Hepatocyte (in vitro differentiated cells and primary cell): ENCODE data around the genes PLCH1 and SLC33A1.

DNA sequence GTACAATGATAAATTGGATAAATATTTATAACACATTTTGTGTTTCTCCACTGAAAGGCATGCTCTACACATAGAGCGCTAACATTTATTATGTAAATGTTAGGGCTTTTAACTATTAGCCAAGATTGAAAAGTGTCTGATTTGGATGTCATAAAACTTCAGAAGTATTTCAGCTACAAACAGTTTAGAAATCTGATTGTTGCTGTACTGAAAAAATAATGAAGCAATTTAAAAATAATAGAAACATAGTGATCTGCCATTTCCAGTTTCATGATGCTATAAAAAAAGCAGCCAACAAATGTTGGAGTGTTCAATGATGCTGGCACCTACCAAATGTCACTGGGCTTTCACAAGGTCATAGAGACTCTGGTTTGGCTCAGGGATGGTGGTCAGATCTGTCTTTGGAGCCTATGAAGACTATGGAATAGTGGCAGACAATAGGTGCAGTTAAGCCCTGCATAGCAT, 137.0 kb downstream of the MBNL1 start:
- RAMPAGE, long total RNA, result no peak
- RRBS, result no CpG with 5 or more reads among the region's 1 CpG

DNA sequence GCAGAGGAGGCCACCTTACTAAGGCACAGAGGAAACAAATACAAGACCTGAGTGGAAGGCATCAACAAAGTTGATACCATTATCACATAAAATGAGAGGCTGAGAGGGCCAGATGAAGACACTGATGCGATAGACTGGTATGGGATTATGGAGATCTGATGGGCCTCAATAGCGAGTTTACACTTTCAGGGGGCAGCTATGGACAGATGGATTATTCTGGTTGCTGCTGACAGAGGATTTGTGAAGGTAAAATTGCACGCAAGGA, 203.8 kb downstream of the MBNL1 start:
- RAMPAGE, long total RNA, result no peak
- RRBS, result no CpG with 5 or more reads among the region's 3 CpGs

- RAMPAGE, long total RNA, result no peak
- RRBS, result no CpG with 5 or more reads among the region's 2 CpGs
Observed at GRCh38 chr3:152595959-152596471, 238.9 kb upstream of the P2RY1 start.

DNA sequence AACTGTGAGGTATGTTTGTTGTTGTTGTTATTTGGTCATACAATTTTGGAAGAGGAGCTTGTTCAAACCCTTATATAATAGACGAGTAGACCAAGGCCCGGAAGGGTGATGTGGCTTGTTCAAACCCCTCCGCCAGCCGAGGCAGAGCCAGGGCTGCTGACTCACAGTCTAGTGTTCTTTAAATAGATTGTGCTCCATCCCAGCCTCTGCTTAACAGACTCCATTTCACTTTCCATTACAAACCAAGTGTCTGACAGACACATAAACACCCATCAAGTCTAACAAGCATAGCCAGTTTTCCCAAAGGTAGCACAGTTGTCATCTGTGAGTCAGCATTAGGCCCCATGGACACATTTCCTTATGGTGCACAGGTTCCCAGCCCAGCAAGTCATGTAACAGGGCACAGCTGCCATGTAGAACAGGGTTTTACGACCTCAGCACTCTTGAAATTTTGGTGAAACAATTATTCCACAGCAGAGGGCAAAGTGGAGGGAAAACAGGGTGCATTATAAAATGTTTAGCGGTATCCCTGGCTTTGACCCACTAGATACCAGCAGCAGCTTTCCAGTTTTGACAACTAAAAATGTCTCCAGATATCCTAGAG, 109.9 kb upstream of the RAP2B start:
- RAMPAGE, long total RNA, result no peak
- RRBS, result no CpG with 5 or more reads among the region's 6 CpGs

- RAMPAGE, long total RNA, result no peak
- RRBS, result no CpG with 5 or more reads among the region's 1 CpG
Observed at GRCh38 chr3:153163986-153164176, 1.9 kb downstream of the RAP2B start.

DNA sequence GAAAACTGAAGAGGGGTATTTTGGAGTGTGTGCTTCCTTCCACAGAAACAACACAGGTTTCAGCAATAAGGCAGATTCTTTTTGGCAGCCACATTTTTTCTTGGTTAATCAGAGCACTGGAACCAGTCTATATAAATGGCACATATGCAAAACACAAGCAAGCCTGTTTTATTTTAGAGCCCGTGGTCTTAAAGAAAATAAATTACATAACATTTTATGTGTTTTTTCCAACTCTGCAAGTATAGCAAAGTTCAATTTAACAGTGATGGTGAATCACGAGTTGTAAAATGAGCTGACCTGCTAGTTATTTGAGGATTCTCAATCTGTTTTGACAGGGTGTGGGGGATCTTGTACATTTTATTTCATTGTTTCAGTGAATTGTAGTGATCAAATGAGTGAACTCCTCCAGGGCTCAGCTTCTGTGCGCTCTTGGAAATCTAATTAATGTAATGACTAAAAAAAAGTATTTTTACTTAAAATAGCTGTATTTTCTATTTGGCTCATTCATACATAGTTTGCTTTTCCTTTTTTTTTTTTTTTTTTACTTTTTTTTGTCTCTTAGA, 2.7 kb downstream of the ARHGEF26 start:
- RAMPAGE, long total RNA, result no peak
- RRBS, result no CpG with 5 or more reads among the region's 3 CpGs

DNA sequence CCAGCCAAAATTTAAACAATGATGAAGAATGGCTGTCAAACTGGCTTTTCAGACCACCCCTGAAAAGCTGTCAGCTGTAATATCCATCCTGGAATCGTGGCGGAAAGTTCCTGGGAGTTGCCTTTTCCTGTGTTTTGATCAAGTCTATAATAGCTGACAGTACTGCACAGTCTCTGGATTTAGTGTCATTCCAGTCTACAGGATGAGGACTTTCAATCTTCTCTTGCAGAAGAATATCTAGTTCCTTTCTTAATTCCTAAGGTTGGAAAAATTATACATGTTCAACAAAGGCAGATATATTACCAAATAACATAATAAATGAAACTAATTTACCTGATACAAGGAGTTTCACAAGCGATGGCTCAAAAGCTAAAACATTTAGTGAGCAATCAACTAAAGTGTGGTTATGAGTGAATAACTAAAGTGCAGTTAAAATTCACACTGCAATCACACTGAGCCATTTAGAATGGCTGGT, 48.1 kb downstream of the DHX36 start:
- RAMPAGE, long total RNA, result no peak
- RRBS, result no CpG with 5 or more reads among the region's 3 CpGs

DNA sequence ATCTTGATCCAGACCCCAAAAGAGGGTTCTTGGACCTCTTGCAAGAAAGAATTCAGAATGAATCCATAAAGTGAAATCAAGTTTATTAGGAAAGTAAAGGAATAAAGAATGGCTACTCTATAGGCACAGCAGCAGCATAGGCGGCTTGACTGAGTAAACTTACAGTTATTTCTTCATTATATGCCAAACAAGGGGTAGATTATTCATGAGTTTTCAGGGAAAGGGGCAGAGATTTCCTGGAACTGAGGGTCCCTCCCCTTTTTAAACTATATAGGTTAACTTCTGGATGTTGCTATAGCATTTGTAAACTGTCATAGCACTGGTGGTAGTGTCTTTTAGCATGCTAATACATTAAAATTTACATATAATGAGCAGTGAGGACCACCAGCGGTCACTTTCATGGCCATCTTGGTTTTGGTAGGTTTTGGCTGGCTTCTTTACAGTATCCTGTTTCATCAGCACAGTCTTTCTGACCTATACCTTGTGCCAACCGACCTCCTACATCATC, 3.5 kb upstream of the MME start:
- RAMPAGE, long total RNA, result no peak
- RRBS, result no CpG with 5 or more reads among the region's 3 CpGs

GRCh38 chr3:155109820-155110516, 29.8 kb downstream of the MME start:
- RAMPAGE, long total RNA, result no peak
- RRBS, result no CpG with 5 or more reads among the region's 7 CpGs

- RAMPAGE, long total RNA, result no peak
- RRBS, result no CpG with 5 or more reads among the region's 8 CpGs
Observed at GRCh38 chr3:155112288-155113445, 32.5 kb downstream of the MME start.

- RAMPAGE, long total RNA, result no peak
- RRBS, result no CpG with 5 or more reads among the region's 6 CpGs
Observed at GRCh38 chr3:155282489-155283263, 10.8 kb downstream of the STRIT1 start.

DNA sequence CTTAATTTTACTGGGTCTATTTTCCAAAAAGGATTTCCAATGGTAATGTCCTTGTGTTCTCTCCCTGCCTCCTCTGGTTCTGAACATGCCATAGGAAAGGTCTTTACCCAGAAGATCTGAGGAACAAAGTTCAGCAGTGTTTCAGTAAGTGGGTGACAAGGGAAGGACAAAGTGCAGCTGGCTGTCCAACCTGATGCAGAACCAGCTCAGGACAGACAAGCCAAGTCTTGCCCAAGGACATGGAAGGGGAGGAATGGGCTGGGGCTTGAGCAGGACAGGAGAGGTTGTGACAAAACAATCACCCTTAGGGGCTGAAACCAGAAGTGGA, 61.2 kb upstream of the STRIT1 start:
- RAMPAGE, long total RNA, result no peak

DNA sequence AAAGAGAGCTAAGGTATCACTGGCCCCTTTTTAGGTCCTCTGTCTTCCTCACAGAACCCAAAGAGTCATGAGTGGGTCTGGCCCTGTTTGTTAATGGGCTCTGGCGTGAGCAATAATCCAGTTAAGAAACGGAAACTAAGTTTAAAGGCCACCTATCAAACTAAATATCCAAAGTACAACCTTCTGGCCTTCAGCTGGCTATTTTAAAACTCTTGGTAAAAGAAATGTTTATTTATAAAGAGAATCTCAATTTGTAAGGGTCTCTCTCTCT, 71.0 kb upstream of the STRIT1 start:
- RAMPAGE, long total RNA, result no peak
- RRBS, result no CpG with 5 or more reads among the region's 2 CpGs

GRCh38 chr3:155646587-155647305, 98.1 kb downstream of the PLCH1 start:
- RAMPAGE, long total RNA, result no peak
- RRBS, result no CpG with 5 or more reads among the region's 4 CpGs

DNA sequence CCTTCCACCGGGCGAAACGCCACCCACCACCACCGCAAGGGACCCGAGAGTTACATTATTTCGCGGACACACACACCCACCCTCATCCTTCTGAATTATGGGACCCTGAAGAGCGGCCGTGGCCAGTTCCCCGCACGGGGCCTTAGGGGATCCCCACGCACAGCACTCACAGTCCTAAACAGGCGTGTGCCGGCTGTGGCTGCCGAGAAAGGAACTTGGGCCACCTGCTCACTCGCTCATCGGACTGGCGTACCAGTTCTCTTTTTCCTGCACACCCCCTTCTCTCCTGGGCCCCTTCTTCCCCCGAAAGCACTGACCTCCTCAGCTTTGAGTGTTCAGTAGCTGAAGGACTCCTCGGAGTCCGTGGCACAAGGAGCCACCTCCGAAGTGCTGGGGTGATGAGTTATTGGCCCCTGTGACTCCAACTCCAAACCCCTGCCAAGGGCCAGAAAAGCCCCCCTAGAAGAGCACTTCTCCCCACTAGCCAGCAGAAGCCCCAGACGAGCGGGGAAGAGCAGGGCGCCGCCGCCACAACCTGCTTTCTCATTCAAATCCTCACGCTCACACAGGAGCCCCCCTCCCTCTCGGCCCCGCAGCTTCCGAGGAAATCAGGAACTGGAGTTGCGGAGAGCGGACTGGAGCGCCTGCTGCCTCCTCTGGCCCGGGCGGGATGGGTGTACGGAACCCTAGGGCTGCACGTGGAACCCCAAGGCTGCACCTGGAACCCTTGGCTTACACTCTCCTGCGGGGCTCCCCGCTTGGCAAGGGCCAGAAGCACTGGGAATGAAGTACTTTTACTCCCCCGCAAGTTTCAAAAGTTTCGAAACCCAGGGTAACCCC, at the start of gene PLCH1:
Gene PLCH1, minus strand, starts transcription at position 549 of the 840 bp plus-strand sequence.
- RAMPAGE, long total RNA, result no peak
- RRBS, result 3% methylated on average over 1 of the region's 42 CpGs

DNA sequence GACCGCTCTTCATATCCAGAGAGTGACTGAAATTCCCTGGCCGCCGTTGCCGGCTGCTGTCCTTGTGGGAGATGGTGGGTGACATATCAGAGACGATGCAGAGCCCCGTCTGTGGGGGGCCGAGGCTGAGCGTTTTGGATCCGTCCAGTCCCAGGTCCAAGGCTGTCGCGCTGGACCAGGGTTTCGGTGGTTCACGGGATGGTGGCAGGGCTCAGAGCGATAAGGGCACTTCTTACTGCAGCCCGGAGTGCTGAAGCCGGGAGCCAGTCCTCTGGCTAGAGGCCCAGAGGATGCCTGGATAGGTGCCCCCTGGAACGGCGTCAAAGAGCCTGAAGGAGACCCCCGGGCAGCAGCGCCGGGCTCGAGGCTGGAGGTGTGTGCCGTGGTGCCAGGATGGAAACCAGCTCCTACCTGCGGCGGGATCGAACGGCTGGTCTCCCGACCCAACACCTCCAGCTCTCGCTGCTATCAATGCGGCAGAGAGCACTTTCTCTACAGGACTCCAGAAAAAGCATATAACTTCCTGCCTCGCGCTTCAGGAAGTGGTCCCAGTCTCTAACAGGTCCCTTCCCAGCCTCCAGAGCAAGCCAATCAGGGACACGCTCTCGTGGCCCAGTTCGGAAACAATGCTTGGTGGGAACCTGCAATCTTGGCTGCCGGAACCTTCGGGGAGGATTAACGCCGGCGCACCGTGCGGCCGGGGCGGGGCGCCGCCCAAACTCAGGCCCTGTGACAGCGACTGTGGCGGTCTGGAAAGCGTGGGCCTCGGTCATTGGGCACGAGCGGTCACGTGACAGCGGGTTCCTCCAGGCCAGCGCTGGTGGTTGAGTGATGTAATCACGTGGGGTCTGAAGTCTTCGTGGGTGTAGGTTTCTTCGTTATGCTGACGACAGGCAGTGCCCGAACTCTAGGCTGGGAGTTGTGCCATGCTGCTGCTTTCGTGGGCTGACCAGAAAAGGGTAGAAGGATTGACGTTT, at the start of gene SLC33A1:
Gene SLC33A1, minus strand, starts transcription at position 515 of the 977 bp plus-strand sequence.
- RAMPAGE, long total RNA, result no peak
- RRBS, result 1% methylated on average over 7 of the region's 62 CpGs

DNA sequence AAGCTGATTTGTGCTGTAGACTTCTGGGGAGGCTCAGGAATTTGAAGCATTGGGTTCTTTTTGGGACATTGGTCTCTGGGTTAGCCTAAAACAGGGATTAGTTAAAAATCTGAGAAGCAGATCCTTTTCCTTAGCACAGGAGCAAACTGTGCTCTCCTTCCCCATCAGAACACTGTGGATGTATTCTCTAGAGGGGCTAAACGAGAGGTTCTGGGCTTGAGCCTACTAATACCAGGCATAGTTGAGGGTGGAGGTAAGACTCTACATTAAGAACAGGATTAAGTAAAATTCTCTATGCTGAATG, 42.3 kb downstream of the GMPS start:
- RAMPAGE, long total RNA, result no peak
- RRBS, result no CpG with 5 or more reads among the region's 1 CpG

GRCh38 chr3:156142719-156143714, 22.6 kb downstream of the KCNAB1 start:
- RAMPAGE, long total RNA, result no peak
- RRBS, result no CpG with 5 or more reads among the region's 11 CpGs

- RAMPAGE, long total RNA, result no peak
- RRBS, result no CpG with 5 or more reads among the region's 7 CpGs
Observed at GRCh38 chr3:156456706-156457446, 98.0 kb downstream of the SSR3 start.

- RAMPAGE, long total RNA, result no peak
- RRBS, result no CpG with 5 or more reads among the region's 2 CpGs
Observed at GRCh38 chr3:156483424-156483846, 71.5 kb downstream of the SSR3 start.